ENCODE measurements around a stretch of chr14.

- RRBS: no CpG with 5 or more reads among the region's 2 CpGs
Observed at GRCh38 chr14:22482732-22483282, 106.2 kb downstream of the DAD1 start.

GRCh38 chr14:22488457-22489115, 100.4 kb downstream of the DAD1 start:
- RRBS: no CpG with 5 or more reads among the region's 9 CpGs

DNA sequence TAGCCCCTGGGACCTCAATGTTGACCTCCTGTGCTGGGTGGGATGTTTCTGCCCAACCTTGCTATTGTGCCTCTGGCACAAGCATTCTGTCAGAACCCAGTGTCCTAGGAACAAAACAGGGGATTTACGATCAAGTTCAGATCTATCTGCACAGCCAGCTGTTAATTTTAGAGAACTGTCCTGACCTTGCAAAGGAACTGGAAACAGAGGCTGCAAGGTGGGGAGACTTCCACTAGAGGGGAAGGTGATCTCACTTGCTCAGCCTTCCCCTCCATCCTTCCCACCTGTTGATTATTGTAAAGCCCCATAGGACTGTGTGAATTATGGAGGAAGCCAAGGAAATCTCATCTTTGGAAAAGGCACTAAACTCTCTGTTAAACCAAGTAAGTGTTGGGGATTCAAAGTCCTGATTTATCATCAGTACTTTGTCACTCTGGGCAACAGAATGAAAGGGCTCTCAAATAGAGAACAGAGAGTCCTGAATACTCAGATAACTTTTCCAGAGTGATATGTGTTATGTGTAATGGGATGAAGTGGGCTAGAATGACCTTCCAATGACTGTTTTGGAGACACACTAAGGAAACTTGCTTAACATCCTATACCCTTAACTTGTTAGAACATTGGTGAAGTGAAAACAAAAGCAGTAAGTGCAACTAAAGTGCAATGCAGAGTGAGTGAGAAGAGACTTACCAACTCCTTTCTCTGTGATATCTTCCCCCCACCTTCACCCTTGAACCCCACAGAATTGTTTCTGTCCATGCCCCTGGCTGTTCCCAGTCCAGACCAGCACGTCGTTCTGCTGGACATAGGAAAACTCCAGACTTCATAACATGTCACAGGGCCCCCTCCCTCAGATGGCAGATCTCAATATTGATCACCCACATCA, 92.2 kb downstream of the DAD1 start:
- RRBS: no CpG with 5 or more reads among the region's 3 CpGs

DNA sequence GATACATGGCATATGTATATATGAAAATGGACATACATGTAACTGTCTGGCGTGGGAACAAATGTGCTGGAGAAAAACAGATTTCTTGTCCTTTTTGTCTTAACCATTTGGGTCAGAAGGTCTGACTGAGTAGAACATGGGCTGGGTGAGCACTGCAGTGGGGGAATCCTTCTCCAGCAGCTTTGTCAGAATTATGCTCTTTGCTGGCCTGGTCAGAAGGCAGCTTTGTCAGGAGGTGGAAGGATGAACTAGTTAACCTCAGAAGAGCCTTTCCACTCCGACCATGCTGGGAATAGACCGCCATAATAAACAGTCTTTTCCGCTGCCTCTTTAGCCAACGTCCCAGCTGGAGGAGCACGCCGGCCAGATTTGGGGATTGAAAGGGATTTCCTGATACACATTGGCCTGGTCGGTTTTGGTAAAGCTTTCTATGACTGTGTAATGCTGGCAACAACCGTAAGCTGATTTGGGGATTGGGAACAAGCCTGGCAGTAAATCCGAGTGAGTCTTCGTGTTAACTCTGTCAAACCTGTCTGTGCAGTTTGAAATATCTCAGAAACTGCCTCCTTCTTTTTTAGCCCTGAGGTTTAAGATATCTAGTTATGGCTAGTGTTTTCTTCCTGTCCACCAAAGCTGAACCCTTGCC, 87.1 kb downstream of the DAD1 start:
- RRBS: no CpG with 5 or more reads among the region's 11 CpGs

DNA sequence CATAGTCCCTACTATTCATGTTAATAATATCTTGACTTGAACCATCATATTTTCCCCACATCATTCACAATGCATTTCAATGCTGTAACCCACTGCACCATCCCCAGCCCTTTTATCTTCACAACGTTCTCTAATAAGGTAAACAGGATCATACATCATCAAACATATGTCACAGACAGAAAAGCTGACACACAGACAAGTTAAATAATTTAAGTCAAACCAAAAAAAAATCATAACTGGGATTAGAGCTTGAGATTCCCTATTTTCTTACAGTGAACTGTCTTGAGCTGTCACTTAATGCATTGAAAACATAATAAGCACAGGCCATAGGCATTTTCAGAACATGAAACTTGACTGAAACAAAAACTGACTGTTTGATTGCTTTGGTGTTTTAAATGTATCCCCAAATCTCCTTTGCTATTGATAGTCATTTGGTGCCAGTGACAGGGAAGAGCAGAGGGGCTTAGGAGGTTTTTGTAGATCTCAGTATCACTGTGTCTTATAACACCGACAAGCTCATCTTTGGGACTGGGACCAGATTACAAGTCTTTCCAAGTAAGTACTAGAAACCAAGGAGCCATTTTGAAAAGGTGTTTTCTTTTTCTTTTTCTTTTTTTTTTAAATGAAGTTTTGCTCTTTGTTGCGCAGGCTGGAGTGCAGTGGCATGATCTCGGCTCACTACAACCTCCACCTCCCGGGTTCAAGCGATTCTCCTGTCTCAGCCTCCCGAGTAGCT, 81.7 kb downstream of the DAD1 start:
- RRBS: no CpG with 5 or more reads among the region's 7 CpGs

- RRBS: no CpG with 5 or more reads among the region's 14 CpGs
Observed at GRCh38 chr14:22549744-22550715, 39.0 kb downstream of the DAD1 start.

- RRBS: no CpG with 5 or more reads among the region's 8 CpGs
Observed at GRCh38 chr14:22551476-22552121, 37.4 kb downstream of the DAD1 start.

DNA sequence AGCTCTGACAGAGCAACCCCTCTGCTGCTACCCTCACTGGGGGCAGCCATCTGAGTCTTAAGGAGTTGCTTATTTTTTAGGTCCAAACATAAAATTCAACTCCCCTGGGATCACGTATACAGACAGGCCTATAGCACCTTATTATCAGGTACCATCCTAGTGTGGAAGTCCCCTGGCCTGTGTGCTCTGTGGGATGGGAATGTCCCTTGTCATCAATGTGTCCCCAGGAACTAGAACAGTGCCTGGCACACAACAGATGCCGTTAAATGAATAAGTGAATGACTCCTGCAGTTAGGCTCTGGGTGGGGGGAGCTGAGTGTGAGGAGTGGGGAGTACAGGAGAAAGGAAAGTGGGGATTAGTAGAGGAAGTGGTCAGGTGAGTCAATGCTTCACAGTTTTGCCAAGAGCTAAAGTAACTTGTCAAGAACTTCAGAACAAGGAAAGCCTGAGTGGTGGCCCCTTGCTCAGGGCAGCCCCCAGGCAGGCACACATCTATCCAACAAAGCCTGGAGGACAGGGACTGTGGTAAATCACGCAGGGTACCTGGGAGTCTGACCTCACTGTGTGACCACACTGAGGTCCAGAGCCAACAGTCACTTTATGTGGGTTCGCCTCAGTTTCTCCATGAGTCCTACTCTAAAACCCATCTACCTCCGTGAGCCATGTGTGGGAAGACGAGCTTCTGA, 33.4 kb downstream of the DAD1 start:
- RRBS: no CpG with 5 or more reads among the region's 6 CpGs

DNA sequence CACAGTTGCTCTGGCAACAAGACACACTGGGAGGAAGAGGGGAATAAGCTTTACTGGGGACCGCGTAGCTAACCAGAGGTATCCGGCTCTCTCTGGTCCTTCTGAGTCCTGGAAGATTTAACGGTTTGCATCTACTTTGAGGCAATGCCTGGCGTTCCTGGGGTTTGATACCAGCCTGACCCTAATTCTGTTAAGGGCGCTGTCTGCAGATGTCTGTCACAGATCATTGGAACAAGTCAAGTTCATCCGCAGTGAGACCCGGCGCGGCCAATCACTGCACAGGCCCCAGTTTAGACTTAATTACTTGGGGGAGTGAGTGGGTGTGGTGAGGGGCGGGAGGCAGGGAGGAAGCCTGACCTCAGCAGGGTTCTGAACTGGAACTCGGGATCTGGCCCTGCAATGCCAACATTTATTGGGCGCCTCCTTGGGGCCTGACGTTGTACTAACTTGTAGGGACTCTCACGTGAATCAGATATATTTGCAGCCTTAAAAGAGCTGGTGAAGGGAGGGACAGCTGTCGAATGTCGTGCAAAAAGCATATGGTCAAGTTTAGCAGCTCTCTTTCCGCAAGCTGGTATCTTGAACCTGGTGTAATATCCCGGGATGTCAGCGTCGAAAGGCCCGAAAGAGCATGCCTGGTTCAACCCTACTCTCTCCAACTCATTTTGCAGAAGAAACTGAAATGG, 575 bp upstream of the DAD1 start:
- RRBS: no CpG with 5 or more reads among the region's 22 CpGs

- RRBS: no CpG with 5 or more reads among the region's 4 CpGs
Observed at GRCh38 chr14:22650781-22651317, 6.7 kb upstream of the OR6J1 start.

DNA sequence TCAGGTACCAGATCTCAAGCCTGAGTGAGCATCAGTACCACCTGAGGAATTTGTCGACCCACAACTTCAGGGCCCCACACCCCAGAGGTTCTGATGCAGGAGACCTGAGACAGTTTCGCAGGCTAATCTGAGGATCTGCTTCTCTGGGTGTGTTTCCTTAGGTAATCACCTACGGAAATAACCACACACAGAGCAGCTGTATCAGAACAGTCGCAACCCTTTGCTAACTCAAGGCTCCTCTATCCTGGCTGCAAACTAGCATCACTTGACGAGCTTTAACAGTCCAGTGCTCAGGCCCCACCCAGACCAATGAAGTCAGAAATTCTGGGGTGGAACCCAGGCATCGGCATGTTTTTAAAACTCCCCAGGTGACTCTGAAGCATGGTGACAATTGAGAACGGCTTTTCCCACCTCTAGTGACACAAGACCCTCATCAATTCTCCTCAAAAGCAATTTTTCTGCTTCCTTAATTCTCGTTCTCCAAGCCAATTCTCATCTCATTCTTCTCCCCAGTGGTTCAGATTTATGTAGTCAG, 20.7 kb downstream of the SLC7A7 start:
- RRBS: no CpG with 5 or more reads among the region's 8 CpGs

- RRBS: no CpG with 5 or more reads among the region's 19 CpGs
Observed at GRCh38 chr14:22823138-22823920, 6.4 kb upstream of the MRPL52 start.

DNA sequence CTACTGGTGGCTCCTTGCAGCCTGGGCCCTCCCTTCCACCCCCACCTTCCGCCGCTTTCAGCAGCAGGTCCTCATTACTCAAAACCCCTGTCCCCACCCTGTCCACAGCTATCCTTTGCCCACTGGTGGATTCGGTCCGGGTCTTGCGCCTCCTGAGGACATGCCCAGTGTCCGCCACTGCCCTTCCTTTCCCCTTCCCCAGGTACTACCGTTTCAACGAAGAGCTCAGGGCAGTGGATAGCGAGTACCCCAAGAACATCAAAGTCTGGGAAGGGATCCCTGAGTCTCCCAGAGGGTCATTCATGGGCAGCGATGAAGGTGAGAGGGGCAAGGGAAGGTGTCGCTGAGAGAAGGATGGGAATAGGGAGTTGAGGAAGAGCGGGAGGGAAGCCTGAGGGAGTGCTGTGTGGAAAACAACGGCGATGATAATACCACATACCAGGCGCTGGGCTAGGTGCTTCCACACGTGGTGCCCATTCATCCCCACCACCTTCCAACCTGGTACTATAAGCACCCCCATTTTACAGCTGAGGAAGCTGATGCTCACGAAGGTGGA, 8.7 kb downstream of the MMP14 start:
- RRBS: no CpG with 5 or more reads among the region's 17 CpGs

DNA sequence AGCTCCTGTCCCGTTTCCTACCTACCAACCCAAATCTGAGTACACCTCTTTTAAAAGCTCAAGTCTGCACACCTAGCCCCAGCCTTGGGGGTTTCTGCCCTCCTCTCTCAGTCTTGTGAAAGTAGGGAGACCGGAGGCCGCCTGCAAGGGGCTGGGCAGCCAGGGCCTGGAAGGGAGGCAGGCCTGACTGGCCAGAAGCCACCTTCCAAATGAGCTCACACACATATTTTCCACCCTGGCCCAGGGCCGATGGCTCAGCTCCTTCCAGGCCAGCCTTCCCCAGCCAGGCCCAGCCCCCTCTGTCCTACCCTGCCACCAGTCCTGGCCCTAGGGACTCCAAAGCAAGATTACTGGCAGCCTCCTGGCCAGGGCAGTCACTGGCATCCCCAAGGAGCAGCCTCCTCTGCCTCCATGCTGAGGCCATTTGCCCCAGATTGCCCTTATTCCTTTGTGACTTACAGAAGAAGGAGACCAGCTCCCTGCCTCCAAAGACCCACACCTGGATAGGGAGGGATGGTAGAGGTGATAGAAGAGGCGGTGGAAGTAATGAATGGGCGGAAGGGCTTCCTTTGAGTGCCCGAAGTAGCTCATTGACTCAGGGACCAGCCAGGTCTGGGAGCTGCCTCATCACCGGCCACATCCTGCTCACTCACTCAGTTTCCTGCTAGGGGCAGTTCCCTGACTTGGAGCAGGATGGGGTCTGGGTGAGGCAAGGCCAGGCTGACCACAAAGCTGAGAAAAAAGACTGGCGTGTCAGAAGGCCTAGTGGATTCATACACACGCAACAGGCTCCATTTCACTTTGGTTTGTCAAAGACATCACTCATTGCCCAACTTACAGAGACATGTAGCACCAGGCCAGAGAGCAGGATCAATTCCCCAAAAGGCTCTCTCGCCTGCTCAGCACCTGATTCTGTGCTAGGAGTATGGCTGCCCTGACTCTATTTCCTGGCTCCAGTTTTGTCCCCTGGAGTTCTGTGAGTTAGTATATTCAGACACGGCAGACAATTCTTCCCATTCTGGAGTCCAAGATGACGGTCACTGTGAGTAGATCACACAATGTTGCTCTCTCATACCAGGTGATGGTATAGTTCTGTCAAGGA, 14.9 kb downstream of the MMP14 start:
- RRBS: no CpG with 5 or more reads among the region's 13 CpGs

GRCh38 chr14:22852629-22853527, 16.5 kb downstream of the MMP14 start:
- RRBS: no CpG with 5 or more reads among the region's 16 CpGs

DNA sequence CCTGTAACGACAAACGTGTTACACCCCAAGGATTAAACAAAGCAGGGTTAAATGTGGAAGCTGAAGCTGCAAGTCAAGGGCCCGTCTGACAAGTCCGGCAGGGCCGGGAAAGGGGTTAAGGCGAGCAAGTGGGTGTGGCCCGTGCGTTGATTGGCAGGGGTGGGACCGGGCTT, 90 bp upstream of the LRP10 start:
- RRBS: 1% methylated on average over 5 of the region's 9 CpGs

DNA sequence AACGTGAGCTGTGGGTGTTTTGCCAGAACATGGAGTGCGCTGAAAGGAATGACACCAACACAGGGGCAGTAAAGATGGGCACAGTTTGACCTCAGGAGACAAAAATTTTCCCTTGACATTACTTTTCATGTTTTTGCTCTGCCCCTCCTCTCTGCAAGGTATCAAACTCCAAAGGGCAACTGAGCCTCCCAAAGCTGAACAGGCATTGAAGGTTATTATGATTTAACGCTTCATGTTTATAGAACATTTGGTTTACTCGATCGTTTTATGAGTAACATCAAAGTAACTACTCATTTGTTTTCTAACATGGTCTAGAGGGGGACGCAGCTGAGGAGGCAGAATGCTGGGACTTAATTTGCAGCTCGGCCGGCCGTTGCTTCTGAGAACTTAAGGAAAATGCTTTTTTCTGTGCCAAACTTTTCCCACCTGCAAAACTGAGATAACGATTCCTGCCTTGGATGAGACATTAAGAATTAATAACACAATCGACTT, 992 bp downstream of the HAUS4 start:
- RRBS: no CpG with 5 or more reads among the region's 11 CpGs

DNA sequence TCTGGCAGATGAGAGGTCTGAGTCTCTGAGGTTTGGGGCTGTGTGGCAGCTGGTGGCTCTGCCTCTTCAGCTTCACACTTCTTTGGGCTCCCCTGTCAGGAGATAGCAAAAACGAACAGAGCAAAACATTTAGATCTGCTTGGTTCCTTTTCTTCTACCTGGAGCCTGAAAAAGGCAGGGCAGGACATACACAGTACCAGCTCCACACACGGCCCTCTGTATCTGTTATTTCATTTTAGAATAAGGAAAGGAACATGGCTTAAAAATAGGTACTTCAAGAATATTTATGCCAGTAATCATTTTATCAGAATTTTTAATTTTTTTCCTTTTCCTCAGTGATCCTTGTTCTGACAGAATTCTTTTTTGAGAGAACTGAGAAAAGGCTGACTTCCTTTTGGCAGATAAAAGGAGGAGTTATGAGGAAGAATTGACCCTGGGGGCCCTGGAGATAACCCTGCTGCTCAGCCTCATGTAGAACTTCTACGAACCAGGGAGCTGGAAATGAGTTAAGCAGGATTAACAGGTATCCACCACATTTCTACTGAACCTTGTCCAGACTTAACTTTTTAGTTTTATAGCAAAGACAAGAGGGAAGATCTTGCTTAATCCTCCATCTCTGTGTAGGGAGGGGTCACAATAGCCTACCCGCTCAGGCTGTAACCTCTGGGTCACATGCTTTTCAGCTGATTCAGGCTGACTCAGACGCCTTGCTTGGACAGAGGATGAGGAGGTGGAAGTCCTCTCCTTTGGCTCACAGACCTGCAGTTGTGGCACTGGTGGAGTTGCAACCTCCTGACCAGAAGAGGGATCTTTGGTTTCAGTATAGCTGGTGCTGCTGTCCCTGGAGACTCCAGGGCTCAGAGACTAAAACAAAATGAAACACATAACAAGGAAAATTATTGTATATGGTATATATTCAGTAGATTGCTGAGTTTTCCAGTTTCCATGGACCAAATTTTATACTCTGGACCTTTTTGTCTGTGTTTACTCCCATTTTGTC, 16.5 kb downstream of the ACIN1 start:
- RRBS: no CpG with 5 or more reads among the region's 5 CpGs

DNA sequence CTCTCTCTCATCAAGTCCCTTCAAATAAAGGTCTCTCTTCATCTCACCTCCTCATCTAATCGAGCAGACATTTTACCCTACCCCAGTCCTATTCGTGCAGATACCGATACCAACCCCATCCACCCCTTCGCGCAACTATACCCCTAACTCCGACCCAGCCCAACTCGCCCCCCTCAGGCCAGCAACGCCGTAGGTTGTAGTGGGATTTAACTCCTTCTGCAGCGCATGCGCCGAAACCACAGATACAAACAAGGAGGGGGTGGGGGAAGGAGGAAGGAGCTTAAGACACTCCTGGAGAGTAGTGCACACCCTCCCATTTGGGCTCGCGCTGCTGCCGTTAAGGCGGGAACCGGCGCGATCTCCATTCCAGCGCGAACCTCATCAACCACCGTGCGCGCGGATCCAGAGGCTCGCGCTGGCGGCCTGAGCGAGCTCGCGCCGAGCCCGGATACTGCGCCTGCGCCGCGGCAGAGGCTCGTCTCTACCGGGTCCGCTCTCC, 441 bp downstream of the ACIN1 start:
- RRBS: under 1% methylated on average over 19 of the region's 40 CpGs